ENCODE results near the genes IRF1 and ZCCHC10.

DNA sequence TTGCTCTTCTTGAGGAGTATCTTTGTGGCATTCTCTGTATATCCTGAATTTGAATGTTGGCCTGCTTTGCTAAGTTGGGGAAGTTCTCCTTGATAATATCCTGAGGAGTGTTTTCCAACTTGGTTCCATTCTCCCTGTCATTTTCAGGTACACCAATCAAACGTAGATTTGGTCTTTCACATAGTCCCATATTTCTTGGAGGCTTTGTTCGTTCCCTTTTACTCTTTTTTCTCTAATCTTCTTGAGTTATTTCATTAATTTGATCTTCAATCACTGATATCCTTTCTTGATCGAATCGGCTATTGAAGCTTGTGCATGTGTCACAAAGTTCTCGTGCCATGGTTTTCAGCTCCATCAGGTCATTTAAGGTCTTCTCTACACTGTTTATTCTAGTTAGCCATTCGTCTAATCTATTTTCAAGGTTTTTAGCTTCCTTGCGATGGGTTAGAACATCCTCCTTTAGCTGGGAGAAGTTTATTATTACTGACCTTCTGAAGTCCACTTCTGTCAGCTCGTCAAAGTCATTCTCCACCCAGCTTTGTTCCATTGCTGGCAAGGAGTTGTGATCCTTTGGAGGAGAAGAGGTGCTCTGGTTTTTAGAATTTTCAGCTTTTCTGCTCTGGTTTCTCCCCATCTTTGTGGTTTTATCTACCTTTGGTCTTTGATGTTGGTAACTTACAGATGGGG, 21.1 kb upstream of the SLC22A5 start:
- PRO-cap: no peak
- RAMPAGE, long total RNA, 4 experiments: no peak in any of the 4 experiments

DNA sequence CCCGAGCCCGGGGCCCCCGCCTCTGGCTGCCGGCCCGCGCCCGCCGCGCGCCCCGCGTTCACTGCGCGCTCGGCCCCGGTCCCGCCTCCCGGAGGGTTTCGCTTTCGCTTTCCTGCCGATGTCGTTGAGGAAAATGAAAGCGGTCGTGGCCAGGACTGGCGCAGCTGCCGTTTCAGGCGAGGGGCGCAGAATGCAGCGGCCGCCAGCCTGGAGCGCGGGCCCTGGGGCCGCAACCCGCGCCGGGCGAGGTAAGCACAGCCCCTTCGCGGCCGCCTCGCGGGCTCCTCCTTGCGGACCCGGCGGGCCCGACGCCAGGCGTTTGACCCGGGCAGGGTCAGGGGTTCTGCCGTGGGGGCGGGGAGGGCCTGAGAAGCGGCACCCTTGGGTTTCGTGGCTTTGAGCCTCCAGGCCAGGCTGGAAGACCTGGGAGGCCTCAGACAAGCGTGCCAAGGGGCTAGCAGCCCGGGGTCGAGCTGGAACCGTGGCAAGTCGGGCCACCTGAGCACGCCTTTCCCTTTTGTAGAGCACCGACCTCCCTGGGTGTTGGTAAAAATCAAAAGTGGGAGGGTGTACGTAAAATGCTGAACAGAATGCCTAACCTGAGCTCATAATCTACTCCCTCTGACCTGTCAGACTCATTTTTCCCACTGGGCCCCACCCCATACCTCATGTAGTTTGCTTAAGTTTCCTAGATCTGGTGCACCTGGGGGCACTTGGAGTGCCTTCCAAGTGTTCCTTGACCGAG, 41.5 kb downstream of the SLC22A5 start:
- PRO-cap: bidirectional peak, plus-strand start at position 136 of the sequence, minus-strand start at position 90 of the sequence
- RAMPAGE, long total RNA, 4 experiments: no peak in any of the 4 experiments

DNA sequence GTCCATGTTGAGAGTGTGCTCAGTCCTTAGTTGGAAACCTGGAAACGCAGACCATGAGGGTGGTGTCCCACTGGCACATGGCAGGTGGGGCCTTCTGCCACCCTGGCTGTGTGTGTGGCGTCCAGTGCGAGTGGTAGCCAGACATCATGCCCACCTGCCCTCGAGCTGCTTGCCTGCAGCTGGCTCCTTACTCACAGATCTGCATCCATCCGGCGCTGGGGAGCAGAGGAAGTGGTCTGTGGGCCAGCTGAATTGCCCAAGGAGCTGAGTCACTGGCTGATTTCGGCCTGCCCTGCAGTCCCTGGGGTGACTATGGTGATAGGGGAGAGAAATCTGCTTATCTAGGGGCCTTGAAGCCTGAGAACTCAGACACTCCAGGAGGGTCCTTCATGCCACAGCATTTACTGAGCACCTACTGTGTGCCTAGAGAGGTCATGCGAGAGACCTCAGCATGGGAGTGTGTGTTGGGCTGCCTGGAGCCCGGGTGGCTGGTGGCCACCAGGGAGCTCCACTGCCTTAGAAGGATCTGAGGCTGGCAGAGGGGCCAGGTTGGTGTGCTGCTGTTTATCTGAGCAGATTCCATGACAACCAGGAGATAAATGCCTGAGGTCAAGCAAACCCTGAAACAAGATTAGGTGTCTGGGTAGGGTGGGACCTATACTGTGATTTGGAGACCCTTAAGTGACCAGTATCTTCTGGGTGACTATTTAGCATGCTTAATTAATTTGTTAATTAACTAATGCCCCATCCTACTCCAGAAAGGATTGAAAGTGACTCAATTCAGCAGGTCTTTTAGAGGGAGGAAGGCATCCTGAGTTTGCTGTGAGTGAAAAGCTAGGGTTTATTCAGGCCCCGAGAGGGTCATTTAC, 57.2 kb downstream of the SLC22A5 start:
- PRO-cap: unidirectional peak, minus-strand start at position 201 of the sequence
- RAMPAGE, long total RNA, 4 experiments: no peak in any of the 4 experiments

GRCh38 chr5:132456191-132456887, 34.2 kb downstream of the IRF1 start:
- PRO-cap: bidirectional peak, plus-strand start at chr5:132456688, minus-strand start at chr5:132456601
- RAMPAGE, long total RNA, 4 experiments: no peak in any of the 4 experiments

DNA sequence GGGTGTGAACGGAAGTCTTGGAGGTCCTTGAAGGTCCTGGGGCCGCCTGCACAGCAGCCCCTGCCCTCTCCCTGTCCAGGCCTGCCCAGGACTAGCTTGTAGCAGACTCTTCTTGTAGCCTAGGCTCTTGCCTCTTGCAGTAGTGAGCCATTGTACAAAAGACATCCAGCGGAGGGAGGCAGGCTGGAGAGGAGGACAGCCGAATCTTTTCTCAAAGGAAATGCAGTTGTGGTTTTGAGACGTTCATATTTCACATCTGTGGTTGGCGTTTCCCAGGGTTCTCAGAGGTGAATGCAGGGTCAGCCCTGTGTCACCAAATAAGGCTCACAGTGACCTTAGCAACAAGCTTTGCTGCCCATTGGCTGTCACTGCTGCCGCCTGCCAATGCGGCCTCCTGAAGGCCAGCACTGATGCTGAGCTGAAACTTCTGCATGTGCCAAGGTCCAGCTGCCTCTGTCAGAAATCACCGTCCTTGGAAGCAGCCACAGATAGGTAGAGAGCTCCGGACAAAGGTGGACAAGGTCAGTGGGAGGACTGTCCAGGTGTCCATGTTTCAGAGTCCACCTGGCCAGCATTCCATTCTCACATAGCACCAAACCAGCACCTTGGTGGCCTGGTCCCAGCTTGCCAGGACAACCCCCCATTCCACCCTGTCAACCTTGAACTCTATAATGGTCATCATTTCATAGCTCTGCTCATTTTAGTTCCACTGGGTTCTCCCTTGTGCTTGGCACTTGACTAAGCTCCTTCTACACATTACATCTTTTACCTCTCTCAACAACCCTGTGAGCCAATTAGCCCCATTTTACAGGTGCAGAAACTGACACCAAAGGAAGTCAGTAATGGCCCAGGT, 23.7 kb downstream of the IRF1 start:
- PRO-cap: no peak
- RAMPAGE, long total RNA, 4 experiments: no peak in any of the 4 experiments

DNA sequence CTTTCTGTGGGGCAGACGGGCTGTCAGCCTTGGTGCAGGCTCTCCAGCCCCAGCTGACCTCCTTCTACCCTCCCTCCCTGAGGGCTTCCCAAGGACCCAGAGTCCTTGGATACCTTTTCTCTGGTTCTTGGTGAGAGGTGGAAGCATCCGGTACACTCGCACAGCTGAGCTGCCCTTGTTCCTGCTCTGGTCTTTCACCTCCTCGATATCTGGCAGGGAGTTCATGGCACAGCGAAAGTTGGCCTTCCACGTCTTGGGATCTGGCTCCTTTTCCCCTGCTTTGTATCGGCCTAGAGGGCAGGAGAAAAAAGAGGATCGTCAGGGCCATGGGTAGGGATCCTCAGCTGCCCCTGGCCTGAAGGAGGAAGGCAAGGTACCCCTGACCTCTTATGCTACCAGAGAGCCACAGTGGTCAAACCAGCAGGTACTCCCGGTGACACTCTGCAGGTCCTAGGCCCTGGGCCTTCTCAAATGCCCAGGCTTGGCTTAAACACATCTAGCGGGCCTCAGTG, 3.7 kb downstream of the IRF1 start:
- PRO-cap: no peak
- RAMPAGE, long total RNA, 4 experiments: no peak in any of the 4 experiments

- PRO-cap: bidirectional peak, plus-strand start at chr5:132490304, minus-strand start at chr5:132490243; bidirectional peak, plus-strand start at chr5:132491020, minus-strand start at chr5:132490773
- RAMPAGE, long total RNA, 4 experiments: start-site peak on the minus strand in 4 of 4 experiments, at chr5:132490756-132490784 at its widest, 51 to 434 reads per replicate
Measured at GRCh38 chr5:132489856-132490883, at the start of gene IRF1. IRF1 (minus strand) TSS chr5:132490773.

GRCh38 chr5:132753181-132753634, 6.0 kb downstream of the CCNI2 start:
- PRO-cap: no peak
- RAMPAGE, long total RNA, 4 experiments: no peak in any of the 4 experiments

GRCh38 chr5:132760872-132761742, 13.9 kb downstream of the CCNI2 start:
- PRO-cap: no peak
- RAMPAGE, long total RNA, 4 experiments: no peak in any of the 4 experiments

DNA sequence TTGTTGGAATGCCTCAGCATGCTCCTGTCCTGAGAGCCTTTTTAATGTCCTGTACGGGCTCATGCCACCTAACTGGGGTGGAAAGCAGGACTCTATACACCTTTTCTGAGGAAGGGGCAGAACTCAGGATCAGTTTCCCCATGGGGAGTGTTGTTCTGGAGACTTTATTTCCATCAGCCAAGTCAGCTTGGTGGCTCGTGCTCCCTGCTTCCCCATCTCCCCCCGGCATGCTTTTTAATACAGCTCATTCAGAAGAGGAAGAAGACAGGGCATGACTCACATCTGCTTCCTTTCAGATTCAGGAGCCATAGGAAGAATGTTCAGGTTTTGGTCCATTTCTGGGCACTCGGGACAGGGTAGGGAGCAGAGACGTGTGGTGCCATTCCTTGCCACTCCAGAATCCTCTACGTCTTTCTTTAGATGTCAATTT, 5.1 kb upstream of the SEPTIN8 start:
- PRO-cap: no peak
- RAMPAGE, long total RNA, 4 experiments: no peak in any of the 4 experiments

- PRO-cap: no peak
- RAMPAGE, long total RNA, 4 experiments: no peak in any of the 4 experiments
Measured at GRCh38 chr5:132837876-132838268, 7.4 kb upstream of the SHROOM1 start.

DNA sequence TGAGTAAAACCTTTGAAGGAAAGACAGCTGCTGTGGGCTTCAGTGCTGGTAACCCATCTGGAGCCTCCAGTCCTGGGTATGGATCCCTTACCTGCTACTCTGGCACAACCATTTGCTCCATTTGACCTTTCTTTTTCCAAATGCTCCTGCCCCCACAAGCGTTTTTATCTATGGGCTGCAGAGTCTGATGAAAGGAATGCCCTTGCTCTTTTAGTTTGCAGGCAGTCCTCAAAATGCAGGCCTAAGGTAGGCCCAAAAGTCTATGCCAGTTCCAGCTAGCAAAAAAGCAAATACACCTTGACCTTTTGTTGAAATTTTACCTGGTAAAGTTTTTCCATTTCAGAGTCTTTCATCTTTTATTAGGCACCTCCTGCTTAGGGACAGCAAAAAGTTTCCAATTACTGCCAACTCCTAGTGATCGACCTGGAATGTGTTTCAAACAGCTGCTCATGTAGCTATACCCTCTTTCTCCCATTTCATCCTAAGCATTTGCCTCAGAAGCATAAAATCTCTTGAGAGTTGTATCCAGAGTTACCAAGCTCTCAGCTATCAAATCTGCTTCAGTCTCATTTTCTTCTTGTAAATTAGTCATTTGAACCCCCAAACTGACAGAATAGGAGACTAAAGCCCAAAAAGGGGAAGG, 2.7 kb upstream of the LEAP2 start:
- PRO-cap: no peak
- RAMPAGE, long total RNA, 4 experiments: no peak in any of the 4 experiments

GRCh38 chr5:132951579-132951854, 11.9 kb downstream of the AFF4 start:
- PRO-cap: no peak
- RAMPAGE, long total RNA, 4 experiments: no peak in any of the 4 experiments

DNA sequence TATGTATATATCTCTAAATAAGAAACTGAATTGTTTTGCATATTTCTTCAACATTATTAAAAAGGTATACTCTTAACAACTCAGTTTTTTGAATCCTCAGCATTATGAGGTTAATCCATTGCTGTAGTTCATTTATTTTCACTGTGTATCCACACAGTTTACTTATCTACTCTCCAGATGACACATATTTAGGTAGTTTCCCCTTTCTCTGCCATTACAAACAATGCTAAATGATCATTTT, 11.7 kb downstream of the AFF4 start:
- PRO-cap: no peak
- RAMPAGE, long total RNA, 4 experiments: no peak in any of the 4 experiments

- PRO-cap: no peak
- RAMPAGE, long total RNA, 4 experiments: no peak in any of the 4 experiments
Measured at GRCh38 chr5:132961920-132962296, 1.5 kb downstream of the AFF4 start.

DNA sequence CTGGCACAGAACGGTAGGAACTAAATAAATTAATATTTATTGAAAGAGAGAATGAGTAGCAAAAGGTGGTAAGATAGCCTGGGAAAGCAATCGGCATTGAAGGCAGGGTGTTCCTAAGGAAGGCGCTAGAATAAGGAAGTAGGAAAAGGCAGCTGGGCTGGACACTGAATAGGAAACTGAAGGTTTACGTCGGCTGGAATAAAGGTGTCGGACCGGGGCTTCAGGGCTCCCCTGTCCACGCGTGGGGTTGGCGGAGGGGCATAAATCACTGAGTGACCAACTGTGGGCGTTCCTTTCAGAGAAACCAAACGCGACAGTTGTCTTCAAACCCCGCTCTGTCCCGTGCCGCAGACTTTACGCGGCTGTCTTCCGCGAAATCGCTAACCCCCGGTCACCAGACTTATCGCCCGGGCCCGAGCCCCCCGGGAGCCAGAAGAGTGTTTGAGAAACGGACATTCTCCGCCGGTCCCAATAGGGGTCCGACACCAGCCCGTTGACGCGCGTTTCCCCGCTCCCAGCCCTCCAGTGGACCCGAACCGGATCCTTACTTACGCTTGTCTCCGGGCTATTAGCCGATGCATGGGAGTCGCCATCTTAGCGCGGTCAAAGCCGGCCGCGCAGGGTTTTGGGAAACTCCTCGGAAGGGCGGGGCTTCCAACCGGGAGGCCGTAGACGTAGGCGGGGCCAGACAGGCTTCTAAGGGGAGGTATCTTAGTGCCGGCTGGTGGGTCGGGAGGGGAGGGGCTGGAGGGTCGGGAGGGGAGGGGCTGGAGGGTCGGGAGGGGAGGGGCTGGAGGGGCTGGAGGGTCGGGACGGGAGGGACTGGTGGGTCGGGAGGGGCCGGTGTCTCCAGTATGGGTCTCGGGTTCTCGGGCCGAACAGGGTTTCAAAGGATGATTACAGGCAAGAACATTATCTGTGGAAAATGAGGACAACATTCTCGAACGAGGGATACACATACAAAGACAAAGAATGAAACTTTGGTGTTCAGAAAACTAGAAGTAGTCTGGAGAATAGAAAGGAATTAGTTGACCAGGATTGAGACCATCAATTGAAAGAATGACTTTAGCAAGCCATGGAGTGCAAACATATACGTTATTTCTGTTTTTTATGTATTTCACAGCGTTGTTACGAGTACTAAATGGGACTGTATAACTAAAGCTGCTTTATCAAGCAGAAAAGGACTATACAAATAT, at the start of gene ZCCHC10:
ZCCHC10 (minus strand) TSS at position 605 of the 1,196 bp plus-strand sequence.
- PRO-cap: bidirectional peak, plus-strand start at position 822 of the sequence, minus-strand start at position 605 of the sequence
- RAMPAGE, long total RNA, 4 experiments: start-site peak on the minus strand in 4 of 4 experiments, centred at positions 604 to 610 of the sequence, 449 to 663 reads per replicate

GRCh38 chr5:133099429-133099934, 47.7 kb downstream of the HSPA4 start:
- PRO-cap: no peak
- RAMPAGE, long total RNA, 4 experiments: no peak in any of the 4 experiments

- PRO-cap: no peak
- RAMPAGE, long total RNA, 4 experiments: no peak in any of the 4 experiments
Measured at GRCh38 chr5:133106462-133107523, 55.0 kb downstream of the HSPA4 start.

- PRO-cap: no peak
- RAMPAGE, long total RNA, 4 experiments: no peak in any of the 4 experiments
Measured at GRCh38 chr5:133245444-133245973, 193.7 kb downstream of the HSPA4 start.

GRCh38 chr5:133522884-133523451, 89.4 kb downstream of the FSTL4 start:
- PRO-cap: no peak
- RAMPAGE, long total RNA, 4 experiments: no peak in any of the 4 experiments